NALM6 (cell line): ENCODE results near the gene ANKRD23.

DNA sequence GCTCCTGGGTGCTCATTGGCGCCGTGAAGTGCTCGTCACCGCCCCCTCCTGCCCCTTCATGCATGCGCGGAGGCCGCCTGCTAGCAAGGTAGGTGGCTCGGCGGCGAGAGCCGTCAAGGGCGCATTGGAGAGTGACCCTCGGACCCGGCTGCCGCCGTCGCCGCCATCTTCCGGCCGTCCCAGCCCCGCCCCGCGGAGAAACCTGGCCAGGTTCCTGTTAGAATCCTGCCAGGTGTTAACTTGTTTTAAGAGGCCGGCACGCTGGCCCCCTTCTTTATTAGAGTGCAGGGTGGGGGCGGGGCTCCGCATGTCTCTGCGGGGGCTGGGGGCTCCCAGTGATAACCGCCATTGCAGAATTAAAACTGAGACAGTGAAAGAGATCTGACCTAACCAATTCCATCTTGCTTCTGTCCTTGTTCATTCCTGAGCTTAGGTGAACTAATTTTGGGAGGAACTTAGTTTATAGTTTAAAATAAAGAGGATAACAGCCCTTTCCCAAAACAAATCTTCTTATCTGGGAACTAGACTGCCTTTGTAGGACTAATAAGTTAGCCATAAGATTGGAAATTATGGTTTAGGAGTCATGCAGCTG lies 361 bp upstream of the STARD7 start:
- PRO-cap = bidirectional peak, plus-strand start at position 124 of the sequence, minus-strand start outside the sequence; bidirectional peak, plus-strand start at position 277 of the sequence, minus-strand start at position 247 of the sequence

- PRO-cap = no peak
These were observed 25.6 kb upstream of the STARD7 start for GRCh38 chr2:96234150-96234750.

DNA sequence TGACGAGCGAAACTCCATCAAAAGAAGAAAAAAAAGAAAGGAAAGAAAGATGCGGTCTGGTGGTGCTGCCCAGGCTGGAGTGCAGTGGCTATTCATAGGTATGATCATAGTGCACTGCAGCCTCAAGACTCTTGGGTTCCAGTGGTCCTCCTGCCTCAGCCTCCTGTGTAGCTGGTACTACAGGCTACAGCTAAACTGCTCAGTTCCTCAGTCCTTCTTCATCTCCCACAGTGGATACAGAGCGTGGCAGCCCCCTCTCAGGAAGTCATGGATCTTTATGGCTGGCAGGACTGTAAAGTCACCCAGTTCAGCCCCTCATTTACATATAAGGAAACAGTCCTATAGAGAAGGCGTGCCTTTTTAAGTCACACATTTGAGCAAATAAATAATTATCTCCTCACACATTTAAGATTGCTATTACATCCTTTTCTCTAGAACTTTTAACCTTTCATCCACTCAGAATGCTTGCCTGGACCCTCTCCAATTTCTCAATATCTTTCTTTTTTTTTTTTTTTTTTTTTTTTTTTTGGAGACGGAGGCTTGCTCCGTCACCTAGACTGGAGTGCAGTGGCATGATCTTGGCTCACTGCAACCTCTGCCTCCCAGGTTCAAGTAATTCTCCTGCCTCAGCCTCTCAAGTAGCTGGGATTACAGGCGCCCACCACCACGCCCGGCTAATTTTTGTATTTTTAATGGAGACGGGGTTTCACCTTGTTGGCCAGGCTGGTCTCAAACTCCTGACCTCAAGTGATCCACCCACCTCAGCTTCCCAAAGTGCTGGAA lies 20.9 kb downstream of the TMEM127 start:
- PRO-cap = no peak

- PRO-cap = no peak
These were observed 19.0 kb downstream of the TMEM127 start for GRCh38 chr2:96246442-96247477.

- PRO-cap = no peak
These were observed 18.1 kb downstream of the SNRNP200 start for GRCh38 chr2:96287284-96287590.

DNA sequence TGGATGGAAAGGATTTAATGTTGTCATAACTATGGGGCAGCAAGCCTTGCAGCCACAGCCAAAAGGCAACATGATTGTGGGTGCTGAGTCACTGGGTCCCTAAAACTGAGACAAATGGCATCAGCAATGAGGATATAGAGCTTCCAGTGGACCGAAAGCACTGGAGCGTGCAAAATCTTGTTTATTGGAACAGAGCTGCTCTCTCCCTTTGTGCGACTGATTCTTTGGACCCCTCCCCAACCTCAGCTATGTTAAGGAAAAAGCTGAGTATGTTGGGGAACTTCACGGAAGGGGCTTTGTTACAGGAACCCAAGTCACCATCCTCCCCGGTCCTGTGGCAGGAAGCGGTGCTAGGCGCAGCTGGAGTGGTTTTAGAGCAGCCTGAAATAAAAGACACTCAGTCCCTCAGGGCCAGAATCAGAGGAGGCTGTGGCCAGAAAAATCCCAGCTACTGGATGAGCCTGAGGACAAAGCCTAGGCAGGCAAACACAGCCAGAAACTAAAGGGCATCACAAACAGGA lies 9.5 kb upstream of the ITPRIPL1 start:
- PRO-cap = no peak

GRCh38 chr2:96352897-96353441 lies 17.4 kb downstream of the NCAPH start:
- PRO-cap = no peak

DNA sequence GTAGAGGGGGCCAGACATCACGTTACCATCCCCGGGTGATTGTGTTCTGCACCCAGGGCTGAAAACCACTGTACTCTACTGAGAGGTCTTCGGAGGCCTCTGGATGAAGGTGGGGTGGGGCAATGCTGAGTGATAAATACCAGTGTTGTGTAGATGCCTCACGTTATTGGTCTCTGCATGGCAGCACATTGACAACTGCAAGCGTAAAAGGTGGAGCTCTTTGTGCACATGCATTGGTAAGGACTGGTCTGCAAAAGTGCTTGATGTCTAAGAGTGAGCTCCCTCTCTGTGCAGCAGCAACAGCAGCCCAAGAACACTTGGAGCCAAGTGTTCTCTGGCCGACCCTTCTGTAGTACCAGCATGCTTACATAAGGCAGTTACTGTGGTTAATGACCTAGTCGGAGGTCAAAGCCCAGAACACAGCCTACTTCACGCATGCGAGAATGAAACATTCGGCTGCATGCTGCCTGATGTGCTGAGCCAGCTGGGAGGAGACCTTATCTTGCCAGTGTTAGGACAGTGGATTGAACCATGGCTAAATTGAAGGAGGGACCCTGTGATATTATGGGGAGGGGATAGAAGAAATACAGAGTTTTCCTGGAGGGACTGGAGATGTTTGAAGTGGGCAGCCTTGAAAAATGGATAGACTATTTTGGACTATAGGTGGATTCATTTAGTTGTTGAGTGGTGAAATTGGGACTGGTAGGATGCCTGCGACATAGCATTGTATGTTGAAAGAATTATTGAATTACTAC lies 21.3 kb downstream of the NCAPH start:
- PRO-cap = no peak

DNA sequence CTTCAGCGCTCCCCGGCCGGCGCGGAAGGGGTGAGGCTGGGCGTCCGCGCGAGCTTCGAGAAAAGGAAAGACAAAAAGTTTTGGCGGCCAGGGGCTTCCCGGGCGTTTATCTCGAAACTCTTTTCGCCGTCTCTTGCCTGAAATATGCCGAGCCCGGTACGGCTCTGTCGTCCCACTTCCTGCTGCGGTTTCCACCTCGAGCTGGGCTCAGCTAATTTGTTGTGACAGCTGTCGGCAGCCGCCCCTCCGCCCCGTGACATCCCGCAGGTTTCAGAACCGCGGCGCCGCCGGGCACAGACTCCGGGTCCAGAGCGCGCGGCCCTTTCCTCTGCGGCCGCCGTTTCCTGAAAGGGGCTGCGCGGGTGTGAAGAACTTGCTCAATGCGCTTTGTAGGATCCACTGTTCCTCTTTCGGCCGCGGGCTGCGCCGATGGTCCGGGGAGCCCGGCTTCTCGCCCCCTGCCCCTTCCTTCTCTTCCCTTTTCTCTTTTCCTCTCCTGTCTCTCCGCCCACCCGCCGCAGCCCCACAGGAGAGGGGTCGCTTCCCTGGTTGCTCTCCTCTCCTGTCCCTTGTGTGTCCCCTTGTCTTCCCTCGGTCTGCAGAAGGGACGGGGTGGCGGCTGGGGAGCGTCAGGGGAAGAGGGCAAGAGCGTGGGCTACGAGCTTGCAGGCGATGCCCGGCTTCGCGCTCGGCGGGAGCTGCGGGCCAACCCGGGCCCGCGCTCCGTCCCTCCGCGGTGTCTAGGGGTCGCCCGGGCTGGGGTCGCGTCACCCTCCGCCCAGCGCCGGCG lies 649 bp downstream of the ARID5A start:
- PRO-cap = bidirectional peak, plus-strand start at position 294 of the sequence, minus-strand start at position 146 of the sequence

DNA sequence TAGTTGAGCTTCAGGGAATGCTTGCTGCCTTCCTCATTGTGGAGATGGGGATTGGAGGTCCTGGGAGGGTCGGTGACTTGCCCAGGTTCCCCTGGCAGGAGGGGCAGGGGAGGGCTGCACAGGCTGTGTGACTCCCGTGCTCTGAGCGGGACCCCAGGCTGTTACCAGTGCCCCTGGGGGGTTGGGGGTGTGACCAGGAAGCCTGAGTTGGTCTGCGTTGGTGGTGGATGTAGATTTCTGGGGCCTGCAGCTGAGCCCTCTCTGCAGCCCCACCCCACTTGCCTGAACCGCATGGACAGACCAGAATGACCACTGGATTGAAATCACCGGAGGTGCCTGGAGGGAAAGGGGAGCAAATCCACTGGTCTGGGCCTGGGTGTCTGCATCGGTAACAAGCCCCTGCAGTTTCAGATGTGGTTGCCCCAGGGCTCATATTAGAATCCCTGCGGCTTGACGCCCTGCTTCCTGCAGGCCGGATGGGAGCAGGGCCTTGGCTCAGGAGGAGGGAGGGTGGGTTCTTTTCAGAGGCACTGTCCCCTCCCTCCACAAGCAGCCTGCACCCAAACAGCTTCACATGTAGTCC lies 16.4 kb downstream of the ARID5A start:
- PRO-cap = no peak

- PRO-cap = no peak
These were observed 1.2 kb downstream of the KANSL3 start for GRCh38 chr2:96636575-96637723.

GRCh38 chr2:96706969-96707259 lies 33.0 kb downstream of the LMAN2L start:
- PRO-cap = no peak

DNA sequence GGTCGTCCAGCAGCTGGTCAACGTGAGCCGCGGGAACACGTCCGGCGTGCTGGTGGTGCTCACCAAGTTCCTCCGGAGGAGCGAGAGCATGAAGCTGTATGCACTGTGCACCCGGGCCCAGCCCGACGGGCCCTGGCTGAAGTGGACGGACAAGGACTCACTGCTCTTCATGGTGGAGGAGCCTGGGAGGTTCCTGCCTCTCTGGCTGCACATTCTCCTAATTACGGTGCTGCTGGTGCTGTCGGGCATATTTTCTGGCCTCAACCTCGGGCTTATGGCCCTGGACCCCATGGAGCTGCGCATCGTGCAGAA lies 598 bp downstream of the CNNM4 start:
- PRO-cap = no peak

GRCh38 chr2:96763305-96764360 lies 2.9 kb downstream of the CNNM4 start:
- PRO-cap = no peak

DNA sequence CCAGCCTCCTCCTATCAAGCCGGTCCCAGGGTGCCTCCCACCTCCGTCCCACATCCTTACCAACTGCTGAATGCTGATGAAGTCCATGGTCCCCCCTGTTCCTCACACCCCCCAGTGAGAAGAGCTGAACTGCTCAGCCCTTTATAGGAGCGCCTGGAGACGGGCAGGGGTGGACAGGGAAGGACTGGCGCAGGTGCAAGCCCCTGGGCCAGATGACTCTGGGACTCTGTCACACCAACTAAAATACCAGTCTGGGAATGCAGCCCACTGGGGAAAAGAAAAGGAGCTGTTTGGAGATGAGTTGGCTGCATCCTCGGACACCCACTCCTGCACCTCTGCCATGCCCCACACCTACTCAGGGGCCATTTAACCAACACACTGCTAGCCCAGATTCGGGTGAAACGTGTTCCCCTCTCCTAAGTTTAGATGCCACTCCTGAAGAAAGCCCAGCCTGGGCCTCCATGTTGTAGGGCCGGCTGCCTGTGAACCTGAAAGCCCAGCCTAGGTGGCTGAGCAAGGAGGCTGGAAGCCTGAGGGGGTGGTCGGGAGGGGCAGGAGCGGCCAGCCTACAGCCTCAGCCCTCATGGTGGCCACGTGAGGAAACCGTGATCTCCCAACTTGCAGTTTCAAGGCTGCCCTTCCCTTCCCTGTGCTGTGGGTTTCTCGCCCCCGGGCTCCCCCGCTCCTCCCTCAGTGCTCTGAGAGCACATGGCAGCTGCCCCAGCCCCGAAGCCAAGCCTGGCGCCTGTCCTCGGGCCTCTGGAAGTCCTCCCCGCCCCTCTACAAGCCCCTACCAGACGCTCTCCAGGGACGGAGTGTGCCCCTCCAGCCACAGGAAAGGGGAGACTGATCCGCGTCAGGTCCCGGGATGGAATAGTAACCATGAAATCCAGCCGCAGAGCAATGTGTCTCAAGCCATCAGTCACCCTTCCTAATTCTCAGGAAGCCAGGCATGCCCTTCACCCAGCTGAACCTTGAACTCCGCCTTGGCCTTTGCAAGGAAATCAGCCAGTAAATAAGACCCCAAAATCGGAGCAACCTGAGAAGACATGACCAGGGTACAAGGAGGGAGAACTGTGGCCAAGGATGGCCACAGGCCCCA lies at the start of gene ANKRD23:
TSS of gene ANKRD23 (minus strand) at position 116 of the 1,102 bp plus-strand sequence.
- PRO-cap = no peak

DNA sequence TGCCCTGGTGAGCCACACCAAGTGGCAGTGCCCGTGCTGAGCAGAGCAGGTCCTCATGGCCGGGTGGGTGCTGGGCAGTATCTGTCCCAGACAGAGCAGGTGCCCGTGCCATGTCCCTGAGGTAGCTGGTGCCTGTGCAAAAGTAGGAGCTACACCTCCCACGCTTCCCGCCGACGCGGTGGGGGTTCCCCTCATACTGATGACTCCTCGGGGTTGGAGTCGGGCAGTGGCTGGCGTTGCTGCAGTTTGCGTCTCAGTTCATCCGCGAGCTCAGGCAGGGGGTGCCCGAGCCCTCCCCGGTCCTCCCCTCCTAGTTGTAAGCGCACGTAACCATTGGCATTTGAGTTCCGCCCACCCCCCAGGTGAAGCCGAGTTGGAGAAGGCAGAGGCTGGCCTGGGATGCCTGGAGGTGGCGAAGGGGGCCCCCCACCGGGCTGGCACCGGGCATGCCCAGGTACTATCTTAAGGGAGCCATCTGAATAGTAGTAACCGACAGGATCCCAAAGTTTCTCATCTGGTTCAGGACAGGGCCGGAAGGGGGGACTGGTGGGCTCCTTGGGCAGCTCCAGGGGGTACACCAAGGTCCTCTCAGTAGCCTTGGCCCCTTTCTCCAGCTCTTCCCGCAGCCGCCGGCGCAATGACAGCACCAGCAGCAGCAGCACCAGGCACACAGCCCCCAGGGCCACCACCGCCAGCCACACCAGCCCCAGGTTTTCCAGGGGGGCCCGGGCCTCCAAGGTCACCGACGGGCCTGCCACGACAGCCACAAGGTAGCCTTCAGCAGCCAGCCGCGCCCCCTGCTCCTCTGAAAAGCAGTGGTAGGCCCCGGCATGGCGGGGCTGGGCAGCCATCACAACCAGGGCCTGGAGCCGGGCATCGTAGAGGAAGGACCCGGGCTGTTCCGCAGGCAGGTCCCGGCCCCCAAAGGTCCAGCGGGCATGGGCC lies 2.9 kb upstream of the ANKRD39 start:
- PRO-cap = no peak

GRCh38 chr2:96907791-96908122 lies 37.9 kb upstream of the SEMA4C start:
- PRO-cap = no peak

GRCh38 chr2:97103283-97103728 lies 8.6 kb upstream of the FAHD2B start:
- PRO-cap = no peak

GRCh38 chr2:97547594-97547907 lies 42.1 kb downstream of the ANKRD36B start:
- PRO-cap = no peak

GRCh38 chr2:97549135-97549895 lies 40.4 kb downstream of the ANKRD36B start:
- PRO-cap = no peak